Pericardium (tissue), 1 donor: ENCODE data around the genes ATP1B3 and ATR.

DNA sequence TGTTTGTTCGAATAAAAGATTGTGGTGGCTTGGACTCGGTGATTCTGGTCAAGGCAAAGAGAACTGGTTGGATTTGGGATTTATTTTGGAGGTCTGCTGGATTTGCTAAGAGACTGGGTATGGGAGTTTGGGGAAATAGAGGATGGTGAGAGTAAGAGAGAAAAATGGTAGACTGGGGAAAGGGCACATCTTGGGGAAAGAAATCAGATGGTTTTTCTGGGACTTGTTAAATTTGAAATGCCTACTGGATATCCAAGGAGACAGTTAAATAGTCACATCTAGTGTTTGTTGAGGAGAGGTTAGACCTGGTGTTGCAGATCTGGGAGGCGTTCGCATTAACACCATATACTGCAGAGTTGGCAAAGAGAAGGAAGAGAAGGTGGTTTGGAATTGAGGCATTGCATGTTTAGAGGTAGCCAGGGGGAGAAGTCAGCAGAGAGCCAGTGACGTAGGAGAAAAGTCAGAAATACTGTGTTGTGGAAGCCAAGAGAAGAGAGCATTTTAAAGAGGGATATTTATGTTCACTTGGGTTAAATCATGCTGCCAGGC, 24.3 kb downstream of the RASA2 start:
- RRBS = no CpG with 5 or more reads among the region's 5 CpGs

DNA sequence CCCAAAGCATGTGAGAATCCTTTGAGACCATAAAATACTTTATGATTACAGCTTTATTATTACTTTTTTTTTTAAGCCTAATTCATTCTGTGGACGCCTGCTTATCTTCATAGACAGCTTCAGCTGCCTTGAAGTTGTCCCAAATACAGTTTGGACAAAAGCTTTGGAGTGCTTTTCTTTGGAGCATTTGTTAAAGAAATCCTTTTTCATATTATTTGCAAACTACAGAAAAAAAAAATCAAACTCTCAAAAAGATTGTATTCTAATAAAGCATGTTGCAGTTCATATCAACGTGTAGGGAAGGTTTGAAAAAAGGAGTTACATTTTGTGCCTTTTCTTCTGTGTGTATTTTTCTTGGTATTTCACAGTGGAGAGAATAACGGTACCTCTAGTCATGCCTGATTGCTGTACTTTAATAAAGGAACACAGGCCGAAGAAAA, 69.6 kb downstream of the RASA2 start:
- RRBS = no CpG with 5 or more reads among the region's 4 CpGs

- RRBS = no CpG with 5 or more reads among the region's 3 CpGs
These were observed 91.4 kb upstream of the RNF7 start for GRCh38 chr3:141646625-141647115.

DNA sequence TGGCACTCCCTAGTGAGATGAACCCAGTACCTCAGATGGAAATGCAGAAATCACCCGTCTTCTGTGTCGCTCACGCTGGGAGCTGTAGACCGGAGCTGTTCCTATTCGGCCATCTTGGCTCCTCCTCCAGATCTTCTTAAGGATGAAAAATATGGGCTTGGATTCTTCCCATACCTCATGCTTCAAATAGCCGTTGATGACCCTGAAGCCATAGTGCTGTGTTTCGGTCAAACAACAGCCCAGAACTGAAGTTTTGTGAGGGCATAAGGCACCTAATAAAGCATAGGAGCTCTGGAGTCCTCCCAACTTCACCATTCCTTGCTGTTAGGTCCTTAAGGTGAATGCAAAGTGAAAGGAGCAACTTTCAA, 198 bp upstream of the GRK7 start:
- RRBS = no CpG with 5 or more reads among the region's 7 CpGs

- RRBS = no CpG with 5 or more reads among the region's 3 CpGs
These were observed 201 bp downstream of the GRK7 start for GRCh38 chr3:141763451-141763767.

- RRBS = 1% methylated on average over 37 of the region's 117 CpGs
These were observed at the start of gene ATP1B3 for GRCh38 chr3:141875890-141876947. TSS of gene ATP1B3 (plus strand) at chr3:141876643.

- RRBS = no CpG with 5 or more reads among the region's 3 CpGs
These were observed 12.3 kb downstream of the ATP1B3 start for GRCh38 chr3:141888588-141889247.

DNA sequence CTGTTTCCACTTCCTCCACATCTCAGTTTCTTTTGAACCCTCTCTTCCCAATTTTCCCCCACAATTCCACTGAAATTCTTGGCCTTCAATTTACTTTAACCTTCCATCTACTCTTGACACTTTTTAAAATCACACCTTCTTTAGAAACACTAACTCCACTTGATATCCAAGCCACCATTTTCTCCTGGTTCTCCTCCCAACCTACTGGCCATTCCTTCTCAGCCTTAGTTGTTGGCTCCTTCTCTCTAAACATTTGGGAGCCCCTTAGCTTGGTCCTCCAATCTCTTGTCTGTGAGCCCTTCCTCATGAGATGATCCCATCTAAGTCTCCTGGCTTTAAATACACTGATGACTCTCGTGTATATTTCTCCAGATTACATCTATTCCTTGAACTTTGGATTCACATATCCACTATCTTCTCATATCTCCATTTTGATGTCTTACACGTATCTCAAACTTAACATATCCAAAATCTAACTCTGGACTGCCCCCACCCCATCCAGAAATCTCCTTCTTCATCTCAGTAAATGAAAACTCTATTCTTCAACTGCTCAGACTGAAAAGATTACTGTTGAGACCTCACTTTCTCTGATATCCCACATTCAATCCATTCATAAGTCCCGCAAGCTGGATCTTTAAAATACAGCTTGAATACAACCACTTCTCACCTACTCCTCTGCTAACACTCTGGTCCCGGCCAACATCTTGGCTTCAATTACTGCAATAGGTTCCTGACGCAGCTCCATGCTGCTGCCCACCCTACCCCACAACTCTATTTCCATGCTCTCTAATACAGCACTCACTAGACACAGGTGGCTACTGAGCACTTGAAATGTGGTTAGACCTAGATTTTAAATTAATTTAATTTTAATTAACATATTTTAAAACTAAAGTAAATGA, 134.2 kb downstream of the TFDP2 start:
- RRBS = no CpG with 5 or more reads among the region's 5 CpGs

DNA sequence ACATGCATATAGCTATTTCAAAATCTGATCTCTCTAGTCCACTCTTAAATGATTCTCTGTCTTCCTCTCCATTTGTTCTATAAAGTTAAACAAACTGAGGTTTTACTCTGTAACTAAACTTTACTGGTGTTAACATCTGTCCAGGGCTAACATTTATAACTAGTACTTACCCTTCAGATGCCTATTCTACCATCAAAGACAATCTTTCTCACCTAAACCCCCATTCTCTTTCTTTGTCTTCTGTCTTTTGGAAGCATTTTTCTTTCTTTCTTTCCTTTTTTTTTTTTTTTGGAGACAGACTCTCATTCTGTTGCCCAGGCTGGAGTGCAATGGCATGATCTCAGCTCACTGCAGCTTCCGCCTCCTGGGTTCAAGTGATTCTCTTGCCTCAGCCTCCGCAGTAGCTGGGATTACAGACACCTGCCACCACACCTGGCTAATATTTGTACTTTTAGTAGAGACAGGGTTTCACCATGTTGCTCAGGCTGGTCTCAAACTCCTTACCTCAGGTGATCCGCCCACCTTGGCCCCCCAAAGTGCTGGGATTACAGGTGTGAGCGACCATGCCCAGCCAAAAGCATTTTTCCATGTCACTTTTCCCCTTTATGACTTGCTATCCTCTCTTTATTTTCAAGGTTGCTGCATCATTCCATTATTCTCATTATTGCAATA, 58.9 kb downstream of the TFDP2 start:
- RRBS = no CpG with 5 or more reads among the region's 4 CpGs

GRCh38 chr3:142215174-142215478, 10.3 kb downstream of the GK5 start:
- RRBS = no CpG with 5 or more reads among the region's 3 CpGs

GRCh38 chr3:142577905-142579141, at the start of gene ATR:
TSS of gene ATR (minus strand) at chr3:142578733.
- RRBS = 2% methylated on average over 21 of the region's 71 CpGs

GRCh38 chr3:142622357-142622634, 26.1 kb downstream of the PLS1 start:
- RRBS = no CpG with 5 or more reads among the region's 1 CpG

GRCh38 chr3:142645218-142645827, 49.1 kb downstream of the PLS1 start:
- RRBS = no CpG with 5 or more reads among the region's 2 CpGs

DNA sequence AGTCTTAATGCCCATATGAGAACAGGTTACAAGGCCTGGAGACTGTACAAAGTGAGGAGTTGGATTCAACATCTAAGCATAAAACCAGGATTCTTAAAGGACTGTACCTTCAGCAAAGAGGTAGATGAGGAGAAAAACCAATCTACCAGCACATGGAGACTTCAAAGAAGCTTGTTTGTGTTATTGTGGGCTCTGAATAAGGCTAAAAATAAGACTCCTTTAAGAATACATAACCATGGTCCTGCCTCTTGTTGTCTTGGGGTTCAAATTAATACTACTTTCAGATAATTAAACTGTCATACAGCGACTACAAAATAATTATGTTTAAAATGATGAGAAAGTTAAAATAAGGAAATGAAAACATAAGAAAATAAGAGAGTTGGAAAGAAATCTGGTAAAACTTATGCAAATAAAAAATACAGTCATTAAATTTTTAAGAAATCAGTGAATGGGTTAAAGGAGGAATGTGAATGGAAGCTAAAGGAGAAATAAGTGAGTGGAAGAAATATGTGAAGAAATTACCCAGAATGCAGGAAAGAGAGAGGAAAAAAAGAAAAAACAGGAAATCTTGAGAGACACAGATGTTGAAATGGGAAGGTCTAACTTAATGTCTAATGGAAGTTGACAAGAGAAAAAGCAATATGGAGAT, 10.2 kb downstream of the TRPC1 start:
- RRBS = no CpG with 5 or more reads among the region's 1 CpG

GRCh38 chr3:143084881-143085502, 34.6 kb upstream of the CHST2 start:
- RRBS = no CpG with 5 or more reads among the region's 16 CpGs

GRCh38 chr3:143362567-143363197, 243.1 kb downstream of the CHST2 start:
- RRBS = no CpG with 5 or more reads among the region's 2 CpGs

GRCh38 chr3:143600767-143601296, 247.4 kb downstream of the SLC9A9 start:
- RRBS = no CpG with 5 or more reads among the region's 1 CpG

- RRBS = no CpG with 5 or more reads among the region's 3 CpGs
These were observed 67.1 kb downstream of the PLOD2 start for GRCh38 chr3:146093827-146094303.

- RRBS = no CpG with 5 or more reads among the region's 7 CpGs
These were observed 8.2 kb downstream of the PLOD2 start for GRCh38 chr3:146152546-146153449.